Mammary epithelial cell (primary cell): Measurements from ENCODE around the gene CANX.

GRCh38 chr5:177671723-177672598 lies 72.0 kb downstream of the B4GALT7 start:
- CAGE, long polyA plus RNA = no peak
- RRBS = no CpG with 5 or more reads among the region's 108 CpGs

- CAGE, long polyA plus RNA = no peak
- RRBS = no CpG with 5 or more reads among the region's 81 CpGs
Measured at GRCh38 chr5:177939183-177940129, 56.6 kb downstream of the PROP1 start.

DNA sequence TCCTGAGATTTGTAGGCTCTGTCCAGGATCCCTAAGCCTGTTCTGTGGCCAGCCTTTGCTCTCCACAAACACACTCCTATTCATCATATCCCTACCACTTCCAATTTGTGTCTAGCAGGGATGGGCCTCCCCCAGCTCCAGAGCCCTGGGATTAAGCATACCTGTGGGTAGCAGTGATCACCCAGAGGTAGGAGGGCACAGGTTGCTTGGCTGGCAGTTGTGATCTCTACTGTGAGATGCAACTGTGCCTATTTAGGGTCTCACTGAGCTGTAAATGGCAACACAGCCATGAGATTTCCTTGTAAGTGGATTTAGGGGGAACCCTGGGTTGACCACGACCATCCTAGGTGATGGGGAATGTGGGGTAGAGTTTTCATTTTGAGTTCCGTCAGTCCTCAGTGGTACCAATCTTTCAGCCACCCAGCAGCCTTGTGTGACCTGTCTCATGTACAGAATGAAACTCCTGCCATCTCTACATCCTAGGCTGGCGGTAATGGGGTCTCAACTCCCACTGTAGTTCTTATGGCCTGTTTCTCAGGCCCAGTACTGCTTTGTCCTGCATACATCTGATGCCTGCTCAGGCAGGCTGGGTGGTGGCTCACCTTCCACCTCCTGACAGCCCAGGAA lies 7.9 kb downstream of the HNRNPAB start:
- CAGE, long polyA plus RNA = no peak
- RRBS = no CpG with 5 or more reads among the region's 3 CpGs

GRCh38 chr5:178231821-178232087 lies 848 bp downstream of the PHYKPL start:
- CAGE, long polyA plus RNA = no peak
- RRBS = no CpG with 5 or more reads among the region's 11 CpGs

DNA sequence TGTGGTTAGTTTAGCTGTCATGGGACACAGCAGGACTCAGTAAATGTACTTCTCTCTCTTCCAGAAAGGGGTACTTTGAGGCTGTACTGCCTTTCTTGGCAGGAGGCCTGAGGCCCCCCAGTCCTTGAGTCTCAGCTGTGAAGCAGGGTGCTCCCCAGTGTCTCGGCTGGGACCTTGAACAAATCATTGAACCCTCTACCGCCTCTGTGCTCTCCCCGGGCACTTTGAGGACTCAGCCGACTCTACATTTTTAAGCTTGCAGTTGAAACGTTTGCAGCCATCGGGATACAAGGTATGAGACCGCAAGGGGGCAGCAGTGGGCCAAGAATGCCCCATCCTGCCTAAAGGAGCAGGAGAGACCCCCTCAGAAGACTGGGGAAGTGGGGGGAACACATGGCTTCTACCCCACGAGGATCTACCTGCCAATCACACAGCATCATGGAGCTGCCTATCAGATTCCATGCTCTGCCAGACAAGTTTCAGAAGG lies 2.3 kb upstream of the PHYKPL start:
- CAGE, long polyA plus RNA = no peak
- RRBS = no CpG with 5 or more reads among the region's 8 CpGs

DNA sequence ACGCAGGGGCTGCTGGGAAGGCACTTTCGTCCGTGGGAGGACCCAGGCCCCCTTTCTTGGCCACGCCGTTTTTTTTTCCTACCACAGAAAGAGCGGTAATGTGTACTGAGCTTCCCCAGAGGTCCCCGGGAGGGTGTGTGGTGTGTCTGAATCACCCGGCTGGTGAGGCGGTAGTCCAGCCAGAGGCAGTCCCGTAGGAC lies 63.8 kb upstream of the PHYKPL start:
- CAGE, long polyA plus RNA = no peak
- RRBS = no CpG with 5 or more reads among the region's 10 CpGs

DNA sequence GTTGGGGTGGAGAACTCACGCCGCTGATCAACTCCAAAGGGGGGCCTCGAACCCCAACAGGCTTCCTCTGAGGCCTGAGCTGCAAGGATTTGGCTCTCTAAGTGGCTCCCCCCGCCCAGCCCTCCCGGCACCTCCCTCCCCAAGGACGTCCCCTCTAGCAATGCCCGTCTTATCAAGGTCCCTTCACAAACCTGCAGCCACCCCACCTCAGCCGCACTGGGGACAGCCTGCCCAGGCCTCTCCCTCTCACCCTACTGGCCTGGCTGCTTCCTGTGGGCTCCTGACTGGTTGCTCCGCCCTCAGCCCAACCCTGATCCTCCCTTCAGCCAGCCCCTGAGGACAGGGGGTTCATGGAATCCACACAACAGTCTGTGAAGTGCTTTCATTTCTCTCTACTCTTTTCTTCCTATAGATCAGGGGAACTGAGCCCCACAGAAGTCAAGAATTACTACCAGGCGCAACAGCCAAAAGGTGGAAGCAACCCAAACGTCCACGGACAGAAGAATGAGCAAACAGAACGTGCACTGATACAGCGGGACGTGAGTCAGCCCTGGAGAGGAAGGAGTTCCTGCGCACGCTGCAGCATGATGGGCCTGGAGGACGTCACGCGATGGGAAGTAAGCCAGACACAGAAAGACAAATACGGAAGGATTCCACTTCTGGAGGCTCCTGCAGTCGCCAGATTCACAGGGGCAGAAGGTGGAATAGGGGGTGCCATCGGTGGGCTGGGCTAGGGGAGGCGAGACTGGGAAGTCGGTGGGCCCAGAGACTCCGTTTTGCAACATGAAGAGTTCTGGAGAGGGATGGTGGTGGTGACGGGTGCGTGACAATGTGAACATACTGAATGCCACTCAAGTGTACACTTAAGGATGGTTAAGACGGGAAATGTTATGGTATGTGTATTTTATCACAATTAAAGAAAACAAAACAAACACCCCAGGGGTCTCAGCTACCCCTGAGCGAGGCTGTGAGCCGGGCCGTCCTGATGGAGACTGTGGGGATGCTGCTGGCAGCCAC lies 80.2 kb upstream of the PHYKPL start:
- CAGE, long polyA plus RNA = no peak
- RRBS = 88% methylated on average over 2 of the region's 32 CpGs

DNA sequence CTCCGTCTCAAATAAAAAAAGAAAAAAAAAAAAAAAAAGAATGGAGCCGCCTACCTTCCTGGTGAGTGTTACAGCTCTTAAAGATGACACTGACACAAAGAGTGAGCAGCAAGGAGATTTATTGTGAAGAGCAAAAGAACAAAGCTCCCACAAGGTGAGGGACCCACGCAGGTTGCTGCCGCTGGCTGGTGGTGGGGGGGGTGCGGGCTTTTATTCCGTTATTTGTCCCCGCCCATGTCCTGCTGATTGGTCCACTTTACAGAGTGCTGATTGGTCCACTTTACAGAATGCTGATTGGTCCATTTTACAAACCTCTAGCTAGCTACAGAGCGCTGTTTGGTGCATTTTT lies 27.7 kb downstream of the COL23A1 start:
- CAGE, long polyA plus RNA = no peak
- RRBS = no CpG with 5 or more reads among the region's 8 CpGs

DNA sequence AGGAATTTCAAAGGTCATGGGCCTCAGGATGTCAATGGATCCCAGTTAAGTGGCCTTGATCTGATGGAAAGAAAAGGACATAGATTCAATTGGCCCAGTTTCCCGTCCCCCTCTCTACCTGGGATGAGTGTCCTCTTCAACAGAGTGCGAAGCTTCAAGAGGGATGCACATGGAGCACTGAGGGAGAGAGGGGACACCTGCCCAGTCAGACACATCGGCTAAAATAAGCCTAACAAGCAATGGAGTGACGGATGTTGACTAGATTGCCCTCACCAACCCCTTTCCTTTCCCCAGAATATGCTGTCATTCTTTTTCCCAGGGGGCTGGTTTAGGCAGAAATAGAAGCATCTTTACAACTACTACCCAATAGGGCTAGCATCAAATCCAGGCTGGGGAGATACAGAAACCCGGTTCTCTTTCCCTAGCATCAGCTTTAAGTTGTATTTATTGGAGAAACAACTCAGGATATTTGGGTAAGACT lies 7.1 kb downstream of the CLK4 start:
- CAGE, long polyA plus RNA = no peak
- RRBS = no CpG with 5 or more reads among the region's 5 CpGs

DNA sequence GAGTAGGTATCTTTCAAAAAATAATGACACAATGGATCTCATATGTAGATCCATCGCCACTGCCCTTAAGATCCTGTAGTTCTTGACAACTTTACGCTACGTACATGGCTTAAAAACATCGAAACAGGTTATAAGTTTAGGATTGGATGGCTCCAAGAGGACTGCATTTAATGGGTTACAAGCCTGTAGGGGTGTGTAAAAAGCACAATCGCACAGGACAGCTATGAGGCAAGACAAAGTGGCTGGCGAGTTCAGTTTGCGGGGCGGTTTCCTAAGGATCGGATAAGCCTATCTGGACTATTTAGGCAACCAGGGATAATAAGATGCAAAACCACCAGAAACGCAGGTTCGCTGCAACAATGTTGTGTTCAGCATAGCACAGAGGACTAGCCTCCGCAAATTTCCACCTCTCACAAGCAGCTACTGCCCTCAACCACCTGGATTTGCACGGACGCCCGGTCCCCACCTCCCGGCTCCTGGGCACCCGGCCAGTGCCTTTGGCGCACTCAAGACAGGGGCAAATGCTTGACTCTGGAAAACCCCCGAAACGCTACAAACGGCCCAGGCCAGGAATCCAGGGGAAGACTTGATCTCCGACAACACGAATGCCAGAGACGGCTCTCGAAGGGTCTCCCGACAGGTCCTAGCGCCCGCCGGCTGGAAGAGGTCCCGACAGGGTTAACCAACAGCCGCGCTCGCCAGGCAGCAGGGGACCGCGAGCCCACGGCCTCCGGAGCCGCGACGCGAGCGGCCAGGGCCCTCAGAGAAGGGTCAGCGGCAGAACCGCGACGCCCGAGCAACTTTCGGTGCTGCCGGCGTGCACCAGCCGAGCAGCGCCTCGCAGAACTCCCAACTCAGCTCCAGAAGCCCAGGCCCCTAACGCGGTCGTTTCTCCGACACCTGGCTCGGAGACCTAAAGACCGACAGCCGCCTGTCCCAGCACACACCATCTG lies 590 bp downstream of the CLK4 start:
- CAGE, long polyA plus RNA = no peak
- RRBS = 1% methylated on average over 17 of the region's 60 CpGs

DNA sequence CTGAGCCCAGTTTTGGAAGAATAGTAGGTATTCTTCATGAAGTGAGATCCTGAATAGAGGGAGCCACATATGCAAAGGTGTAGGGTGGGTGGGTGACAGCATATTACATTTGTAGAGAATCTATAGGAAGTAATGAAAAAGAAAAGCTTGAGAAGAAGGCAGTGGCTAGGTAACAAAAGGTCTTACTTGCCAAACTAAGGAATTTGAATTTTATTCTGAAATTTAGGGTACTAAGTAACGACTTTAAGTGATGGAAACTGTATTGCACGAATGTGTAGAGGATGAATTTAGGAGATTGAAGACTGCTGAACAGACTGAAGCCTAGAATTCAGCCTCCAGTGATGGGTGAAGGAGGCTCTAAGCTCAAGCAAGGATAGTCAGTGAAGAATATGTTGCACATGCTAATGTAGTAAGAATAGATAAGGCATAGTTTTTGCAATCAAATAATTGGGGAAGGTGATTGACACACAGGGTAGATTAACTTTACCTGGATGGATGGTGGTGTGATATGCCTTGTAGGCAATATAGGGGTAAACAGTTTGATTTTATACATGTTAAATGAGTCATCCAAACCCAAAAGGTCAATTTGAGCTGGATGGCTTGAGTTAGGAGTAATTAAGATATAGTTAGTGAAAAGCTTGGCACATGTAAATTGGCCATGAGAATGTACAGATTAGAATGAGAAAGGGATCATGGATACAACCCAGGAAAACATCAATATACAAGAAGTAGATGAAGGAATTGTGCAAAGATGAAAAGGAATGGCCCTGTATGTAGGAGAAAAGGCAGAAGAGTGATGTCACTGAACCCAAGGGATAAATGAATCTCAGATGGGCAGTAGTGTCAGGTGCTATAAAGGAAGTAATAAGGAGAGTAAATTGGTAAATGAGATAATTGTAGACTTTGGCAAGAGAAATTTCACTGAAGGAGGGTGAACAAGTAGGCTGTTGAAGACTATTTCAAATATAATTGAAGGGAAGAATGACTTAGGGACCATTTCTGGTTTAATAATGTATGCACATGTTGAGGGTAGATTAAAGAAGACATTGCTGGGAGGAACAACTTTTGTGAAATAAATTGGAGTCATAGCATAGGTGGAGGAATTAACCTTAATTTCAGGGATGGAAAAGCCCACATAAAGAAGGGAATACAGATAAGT lies 9.6 kb upstream of the ZFP2 start:
- CAGE, long polyA plus RNA = no peak
- RRBS = no CpG with 5 or more reads among the region's 2 CpGs

GRCh38 chr5:179258989-179259644 lies 86.1 kb downstream of the ADAMTS2 start:
- CAGE, long polyA plus RNA = no peak
- RRBS = 67% methylated on average over 1 of the region's 19 CpGs

DNA sequence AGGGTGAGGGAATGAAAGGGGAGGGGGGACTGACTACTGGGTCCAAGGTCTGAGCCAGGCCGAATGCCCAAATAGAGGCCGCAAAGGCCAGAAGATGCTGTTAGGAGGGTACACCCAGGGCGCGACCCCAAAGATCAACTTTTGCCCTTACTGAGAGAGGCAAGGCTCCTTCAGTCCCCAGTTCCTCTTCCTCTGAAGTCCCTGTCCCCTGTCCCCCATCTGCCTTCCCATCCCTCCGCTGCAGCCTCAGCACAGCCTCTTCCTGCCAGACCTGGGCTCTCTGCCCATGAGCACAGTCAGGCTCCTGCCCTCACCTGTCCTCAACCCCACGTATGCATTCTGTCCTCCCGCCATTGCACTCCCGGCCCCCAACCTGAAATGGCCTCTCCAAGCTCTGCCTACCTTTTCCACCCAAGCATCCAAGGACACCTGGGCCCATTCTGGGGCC lies 652 bp upstream of the ADAMTS2 start:
- CAGE, long polyA plus RNA = no peak
- RRBS = no CpG with 5 or more reads among the region's 8 CpGs

GRCh38 chr5:179356486-179356796 lies 11.2 kb upstream of the ADAMTS2 start:
- CAGE, long polyA plus RNA = no peak
- RRBS = no CpG with 5 or more reads among the region's 6 CpGs

- CAGE, long polyA plus RNA = no peak
- RRBS = no CpG with 5 or more reads among the region's 8 CpGs
Measured at GRCh38 chr5:179572442-179572865, 22.1 kb downstream of the RUFY1 start.

DNA sequence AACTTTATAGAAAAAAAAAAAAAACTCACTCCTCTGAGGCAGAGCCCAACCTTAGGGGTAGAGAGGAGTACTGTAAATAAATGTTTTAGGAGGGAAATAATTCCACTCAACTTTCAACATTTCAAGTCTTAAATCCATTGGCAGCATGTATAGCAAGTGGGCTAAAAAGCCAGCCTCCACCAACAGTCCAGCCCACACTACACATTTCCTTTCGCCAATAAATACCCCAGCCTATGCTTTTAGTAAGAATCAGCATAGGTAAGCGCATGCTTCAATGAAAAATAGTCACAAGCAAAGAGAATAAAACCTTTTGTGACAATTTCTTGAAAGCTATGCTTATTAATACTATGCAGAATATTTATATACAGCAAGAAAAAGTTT lies 5.0 kb downstream of the HNRNPH1 start:
- CAGE, long polyA plus RNA = no peak
- RRBS = no CpG with 5 or more reads among the region's 2 CpGs

GRCh38 chr5:179697708-179698818 lies 704 bp upstream of the CANX start:
- CAGE, long polyA plus RNA = no peak
- RRBS = under 1% methylated on average over 20 of the region's 71 CpGs

DNA sequence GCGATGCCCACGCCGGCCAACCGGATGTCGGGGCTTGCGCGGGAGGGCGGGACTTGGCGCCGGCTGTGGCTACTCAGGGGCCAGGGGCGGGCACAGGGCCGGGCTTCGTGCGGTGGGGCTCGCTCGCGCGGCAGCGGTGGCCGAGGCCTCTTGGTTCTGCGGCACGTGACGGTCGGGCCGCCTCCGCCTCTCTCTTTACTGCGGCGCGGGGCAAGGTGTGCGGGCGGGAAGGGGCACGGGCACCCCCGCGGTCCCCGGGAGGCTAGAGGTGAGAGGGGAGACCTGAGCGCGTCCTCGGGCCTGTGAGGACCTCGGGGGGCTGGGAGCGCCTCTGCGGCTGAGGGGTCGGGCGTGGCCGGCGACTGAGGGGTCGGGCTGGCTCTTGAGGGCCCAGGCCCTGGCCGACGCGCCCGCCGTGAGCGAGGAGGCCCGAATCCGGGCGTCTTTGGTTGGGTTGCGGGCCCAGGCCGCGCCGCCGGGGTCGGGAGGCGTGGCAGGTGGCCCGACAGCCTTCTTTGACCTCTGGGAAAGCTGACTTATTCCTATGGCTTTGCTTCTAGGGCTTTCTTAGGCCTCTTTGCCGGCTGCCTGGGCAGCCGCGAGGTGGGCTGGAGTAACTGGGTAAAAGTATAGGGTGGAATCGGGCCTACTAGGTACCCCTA lies at the start of gene CANX:
CANX (plus strand) TSS at position 133 of the 662 bp plus-strand sequence.
- CAGE, long polyA plus RNA = no peak
- RRBS = 3% methylated on average over 33 of the region's 67 CpGs

- CAGE, long polyA plus RNA = no peak
- RRBS = no CpG with 5 or more reads among the region's 6 CpGs
Measured at GRCh38 chr5:179729022-179729760, 3.4 kb upstream of the MAML1 start.

- CAGE, long polyA plus RNA = no peak
- RRBS = no CpG with 5 or more reads among the region's 8 CpGs
Measured at GRCh38 chr5:179775786-179776343, 17.9 kb upstream of the LTC4S start.